ENCODE results near the gene SEC23B.

GRCh38 chr20:18507251-18508341 is at the start of gene SEC23B:
Gene SEC23B, plus strand, starts transcription at chr20:18507940.
- PRO-cap = bidirectional peak, plus-strand start at chr20:18507564, minus-strand start at chr20:18507420; bidirectional peak, plus-strand start at chr20:18507940, minus-strand start at chr20:18507789
- RAMPAGE, long total RNA, 4 experiments = start-site peak on the plus strand in 3 of 4 experiments, at chr20:18507540-18507951 at its widest, 25 to 399 reads per replicate

DNA sequence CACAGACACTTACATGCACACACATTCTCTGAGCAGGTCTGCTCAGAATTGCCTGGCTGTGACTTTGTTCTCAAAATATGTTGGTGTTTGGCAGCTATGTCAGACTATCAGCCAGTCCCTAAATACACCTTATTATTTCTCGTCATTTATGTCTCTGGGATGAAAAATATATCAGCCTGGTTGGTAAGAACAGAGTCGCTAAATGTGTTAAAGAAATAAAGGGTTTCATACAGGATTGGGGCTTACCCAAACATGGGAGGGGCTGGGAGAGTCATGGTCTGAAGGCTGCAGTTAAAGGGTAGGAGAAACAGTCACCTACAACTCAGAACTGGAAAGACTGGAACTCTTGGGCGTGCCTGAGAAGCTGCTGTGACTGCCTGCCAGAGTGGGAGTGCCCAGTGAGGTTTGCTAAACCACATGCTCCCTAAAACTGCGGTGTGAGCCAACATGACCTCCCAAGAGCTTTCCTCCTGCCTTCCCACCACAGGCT is 165.0 kb upstream of the SLC24A3 start:
- PRO-cap = no peak
- RAMPAGE, long total RNA, 4 experiments = no peak in any of the 4 experiments

DNA sequence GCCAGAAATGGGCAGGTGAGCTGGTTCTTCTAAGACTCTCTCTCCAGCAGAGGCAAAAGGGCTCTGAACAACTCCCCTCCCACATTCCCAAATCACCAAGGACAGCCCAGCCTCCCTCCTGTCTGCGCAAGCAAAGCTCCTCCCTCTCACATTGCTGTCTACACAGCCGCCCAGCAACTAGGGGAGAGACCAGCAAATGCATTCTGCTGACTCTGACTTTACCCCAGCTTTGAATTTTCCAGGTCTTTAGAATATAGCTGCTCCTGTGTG is 205.9 kb upstream of the RIN2 start:
- PRO-cap = no peak
- RAMPAGE, long total RNA, 4 experiments = no peak in any of the 4 experiments

- PRO-cap = unidirectional peak, plus-strand start at chr20:19815774
- RAMPAGE, long total RNA, 4 experiments = no peak in any of the 4 experiments
Measured at GRCh38 chr20:19815246-19815985, 57.4 kb downstream of the RIN2 start.

DNA sequence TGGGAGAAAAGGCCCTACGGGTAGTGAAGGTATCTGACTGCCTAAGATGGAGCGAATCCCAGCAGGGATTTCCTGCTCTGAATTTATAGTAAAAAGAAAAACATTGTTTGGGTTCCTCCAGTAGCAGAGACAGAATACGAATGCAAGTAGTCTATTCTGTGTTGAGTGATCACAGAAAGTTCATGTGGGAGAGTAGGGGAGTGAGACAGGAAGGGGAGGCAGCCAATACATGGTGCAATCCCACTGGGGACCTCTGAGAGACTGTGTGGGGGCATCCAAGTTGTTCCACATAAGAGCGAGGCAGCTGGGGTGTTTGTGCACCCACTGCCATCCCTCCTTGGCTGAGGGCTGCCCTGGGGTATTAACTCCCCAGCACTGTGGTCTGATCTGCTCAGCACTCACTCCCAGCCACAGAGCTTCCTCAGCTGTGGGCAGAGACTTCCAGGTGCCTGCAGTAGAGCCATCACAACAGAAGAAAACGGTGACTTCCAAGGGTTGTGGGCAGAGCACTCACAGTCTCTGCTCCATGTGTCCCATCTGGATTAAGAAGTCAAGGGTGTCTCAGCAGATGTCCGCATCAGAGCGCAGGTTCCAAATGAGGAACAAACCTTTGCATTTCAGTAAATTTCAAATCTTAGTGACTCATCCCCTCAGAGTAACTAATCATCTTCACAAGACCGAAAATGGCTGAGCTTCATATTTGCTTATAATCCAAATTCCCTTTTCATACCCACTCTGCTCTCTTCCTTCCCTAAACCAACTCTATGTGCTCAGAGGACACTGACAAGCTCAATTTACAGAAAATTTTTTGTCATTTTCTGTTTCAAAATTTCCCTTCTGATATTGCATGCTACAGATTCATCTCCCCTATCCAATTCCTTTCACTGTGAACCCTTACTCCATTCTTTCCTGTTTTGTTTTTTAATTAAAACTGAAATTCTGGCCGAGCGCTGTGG is 101.9 kb upstream of the NAA20 start:
- PRO-cap = unidirectional peak, minus-strand start at position 544 of the sequence; unidirectional peak, minus-strand start at position 596 of the sequence
- RAMPAGE, long total RNA, 4 experiments = no peak in any of the 4 experiments

GRCh38 chr20:19940607-19941730 is 76.2 kb upstream of the NAA20 start:
- PRO-cap = no peak
- RAMPAGE, long total RNA, 4 experiments = no peak in any of the 4 experiments

DNA sequence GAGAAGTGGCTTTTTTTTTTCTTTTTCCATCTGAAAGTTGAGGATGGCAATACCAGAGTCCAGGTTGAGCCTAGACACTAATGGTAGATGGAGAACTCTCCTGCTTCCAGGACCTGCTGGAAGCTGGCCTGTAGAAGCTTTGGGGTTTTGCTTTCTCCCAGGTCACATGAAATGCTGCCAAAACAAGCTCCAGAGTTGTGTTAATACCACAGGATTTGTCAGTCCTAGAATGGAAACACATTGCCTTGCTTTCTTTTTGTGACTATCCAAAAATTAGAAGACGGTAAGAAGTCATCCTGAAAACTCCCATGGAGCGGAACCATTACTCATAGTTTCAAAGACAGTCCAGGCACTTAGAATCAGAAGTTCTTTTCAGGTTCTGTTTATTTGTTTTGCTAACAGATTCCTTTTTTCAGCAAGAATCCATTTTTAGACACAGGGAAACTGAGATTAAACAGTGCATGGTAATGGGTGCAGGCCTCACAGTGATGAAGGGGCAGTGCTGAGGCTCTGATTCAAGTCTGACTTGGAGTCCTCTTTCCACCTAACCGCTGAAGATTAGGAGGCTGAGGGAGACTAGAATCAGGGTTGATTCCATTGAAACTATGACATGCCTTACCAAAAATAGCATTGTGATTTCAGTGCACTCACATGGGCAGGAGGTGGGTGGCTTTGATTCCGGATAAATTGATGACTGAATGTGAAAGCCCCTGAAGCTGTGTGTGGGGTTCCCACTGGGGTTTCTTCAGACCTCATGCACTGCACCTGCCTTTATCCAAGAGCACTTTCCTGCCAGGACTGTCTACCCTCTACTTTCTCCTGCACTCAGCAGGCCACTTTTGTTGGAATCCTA is 72.3 kb upstream of the NAA20 start:
- PRO-cap = no peak
- RAMPAGE, long total RNA, 4 experiments = no peak in any of the 4 experiments

DNA sequence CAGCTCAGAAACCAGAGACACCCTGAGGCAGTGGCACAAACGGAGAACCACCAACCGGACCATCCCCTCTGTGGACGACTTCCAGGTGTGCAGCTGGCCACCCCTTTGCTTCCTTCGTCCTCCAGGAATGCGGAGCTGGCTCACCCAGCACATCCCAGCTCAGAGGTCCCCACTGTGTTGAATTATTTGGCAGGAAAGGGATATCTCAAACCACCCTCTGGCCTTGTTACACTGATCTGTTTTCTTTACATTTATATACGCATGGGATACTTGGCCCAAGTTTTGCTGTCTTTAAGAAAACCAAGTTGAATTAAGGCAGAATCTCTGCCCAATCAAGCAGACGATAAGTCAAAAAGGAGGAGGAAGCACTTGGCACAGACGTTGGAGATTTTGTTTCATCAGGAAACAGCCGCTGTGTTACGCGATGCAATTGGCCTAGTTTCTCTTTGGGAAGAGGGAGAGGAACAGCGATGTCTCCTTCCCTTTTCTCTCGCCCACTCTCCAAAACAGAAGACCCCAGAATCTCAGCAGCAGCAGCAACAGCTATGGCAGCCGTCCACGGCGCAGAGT is 20.3 kb upstream of the NAA20 start:
- PRO-cap = no peak
- RAMPAGE, long total RNA, 4 experiments = no peak in any of the 4 experiments

GRCh38 chr20:20402866-20403489 is 35.1 kb downstream of the INSM1 start:
- PRO-cap = no peak
- RAMPAGE, long total RNA, 4 experiments = no peak in any of the 4 experiments

DNA sequence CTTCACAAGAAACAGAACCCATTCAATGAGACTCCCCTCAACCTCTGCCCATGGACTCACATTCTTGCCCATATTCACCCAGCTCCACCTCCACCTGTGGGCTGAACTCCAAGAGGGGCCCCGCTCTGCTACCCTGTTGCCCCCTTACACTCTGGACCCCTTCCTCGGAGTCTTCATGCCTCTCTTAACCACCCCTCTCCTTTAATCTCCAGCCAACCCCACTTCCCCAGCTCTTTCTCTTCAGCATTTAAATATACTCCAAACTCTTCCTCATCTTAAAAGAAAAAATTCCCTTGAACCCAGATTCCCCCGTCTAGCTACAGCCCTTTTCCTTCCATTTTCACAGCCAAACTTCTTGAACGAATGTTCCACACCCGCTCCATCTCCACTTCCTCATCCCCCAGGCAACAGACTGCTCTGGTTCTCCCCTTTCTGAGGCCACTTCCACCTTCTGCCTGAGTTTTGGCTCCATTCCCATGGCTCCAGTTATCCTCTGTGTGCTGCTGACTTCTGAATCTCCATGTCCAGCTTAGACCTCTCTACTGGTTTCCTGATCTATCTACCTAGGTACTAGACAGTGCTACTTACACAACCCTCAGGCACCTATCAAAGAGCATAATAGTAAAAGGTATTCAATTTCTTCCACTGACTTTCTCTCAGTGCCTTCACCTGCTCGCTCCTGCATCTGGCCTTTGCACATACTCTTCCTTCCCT is 106.5 kb downstream of the RALGAPA2 start:
- PRO-cap = no peak
- RAMPAGE, long total RNA, 4 experiments = no peak in any of the 4 experiments

DNA sequence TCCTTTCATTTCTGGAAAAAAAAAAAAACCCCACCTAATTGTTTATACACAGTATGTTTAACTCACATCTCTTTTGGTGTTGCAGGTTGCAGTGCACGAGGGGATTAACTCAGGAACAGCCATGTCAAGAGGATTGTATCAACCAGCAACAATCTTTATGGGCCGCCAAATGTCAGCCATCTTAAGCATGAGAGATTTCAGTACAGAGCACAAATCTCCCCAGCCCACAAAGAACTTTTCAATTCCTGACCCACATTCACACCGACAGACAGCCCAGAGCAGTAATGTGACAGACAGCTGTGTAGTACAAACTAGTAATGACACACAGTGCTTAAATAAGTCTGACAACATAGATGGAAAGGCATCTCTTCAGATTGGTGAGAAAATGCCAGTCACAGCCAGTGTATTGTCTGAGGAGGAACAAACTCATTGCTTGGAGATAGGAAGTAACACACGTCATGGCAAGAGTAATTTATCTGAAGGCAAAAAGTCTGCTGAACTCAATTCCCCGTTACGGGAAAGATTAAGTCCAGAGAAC is 36.0 kb downstream of the KIZ start:
- PRO-cap = no peak
- RAMPAGE, long total RNA, 4 experiments = no peak in any of the 4 experiments

GRCh38 chr20:21326252-21326895 is 23.2 kb downstream of the XRN2 start:
- PRO-cap = no peak
- RAMPAGE, long total RNA, 4 experiments = no peak in any of the 4 experiments

DNA sequence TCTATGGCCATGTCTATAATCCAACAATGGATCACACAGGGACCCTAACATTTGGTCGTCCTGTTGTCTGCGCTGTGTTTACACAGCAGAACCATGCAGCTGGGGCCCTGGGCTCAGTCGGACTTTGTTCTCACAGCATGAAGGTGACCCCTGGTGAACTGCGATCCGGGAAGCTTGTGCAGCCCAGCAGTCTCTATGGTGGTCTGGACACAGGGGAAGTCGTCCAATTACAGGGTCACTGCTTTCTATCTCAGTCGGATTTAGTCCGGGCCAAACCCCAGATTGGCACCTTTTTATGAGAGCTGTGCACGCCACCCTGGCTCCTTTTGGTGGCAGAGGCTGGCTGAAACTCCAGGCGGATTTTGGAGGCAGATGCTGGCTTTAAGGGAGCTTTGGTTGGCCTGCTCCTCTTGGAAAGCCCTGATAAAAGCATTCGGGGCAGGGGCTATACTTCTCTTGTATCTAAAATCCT is 153.5 kb downstream of the FOXA2 start:
- PRO-cap = no peak
- RAMPAGE, long total RNA, 4 experiments = no peak in any of the 4 experiments

GRCh38 chr20:22577094-22578193 is 6.9 kb downstream of the FOXA2 start:
- PRO-cap = no peak
- RAMPAGE, long total RNA, 4 experiments = no peak in any of the 4 experiments

DNA sequence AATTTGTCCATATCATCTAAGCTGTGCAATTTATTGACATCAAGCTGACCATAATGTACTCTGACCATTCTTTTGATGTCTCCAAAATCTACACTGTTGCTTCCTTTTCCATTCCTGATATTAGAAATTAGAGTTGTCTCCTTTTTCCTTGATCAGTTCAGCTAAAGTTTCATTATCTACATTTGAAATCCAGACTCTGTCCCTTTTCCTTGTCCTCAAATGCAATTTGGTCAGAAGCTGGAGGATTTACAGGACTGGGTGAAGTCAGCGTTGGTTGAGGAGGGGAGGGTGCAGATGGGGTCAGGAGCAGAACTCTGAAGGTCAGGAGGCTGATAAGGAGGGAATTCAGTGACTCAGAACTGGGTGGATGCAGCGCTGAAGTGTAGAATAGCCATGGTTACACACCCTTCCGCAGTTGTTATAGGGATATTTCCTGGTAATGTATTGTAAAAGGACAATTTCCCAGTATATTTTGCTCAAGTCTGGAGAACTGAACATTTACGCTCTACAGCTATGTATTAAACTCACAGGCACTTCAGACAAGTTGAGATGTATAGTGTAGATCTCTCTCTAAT is 133.0 kb upstream of the FOXA2 start:
- PRO-cap = no peak
- RAMPAGE, long total RNA, 4 experiments = no peak in any of the 4 experiments

DNA sequence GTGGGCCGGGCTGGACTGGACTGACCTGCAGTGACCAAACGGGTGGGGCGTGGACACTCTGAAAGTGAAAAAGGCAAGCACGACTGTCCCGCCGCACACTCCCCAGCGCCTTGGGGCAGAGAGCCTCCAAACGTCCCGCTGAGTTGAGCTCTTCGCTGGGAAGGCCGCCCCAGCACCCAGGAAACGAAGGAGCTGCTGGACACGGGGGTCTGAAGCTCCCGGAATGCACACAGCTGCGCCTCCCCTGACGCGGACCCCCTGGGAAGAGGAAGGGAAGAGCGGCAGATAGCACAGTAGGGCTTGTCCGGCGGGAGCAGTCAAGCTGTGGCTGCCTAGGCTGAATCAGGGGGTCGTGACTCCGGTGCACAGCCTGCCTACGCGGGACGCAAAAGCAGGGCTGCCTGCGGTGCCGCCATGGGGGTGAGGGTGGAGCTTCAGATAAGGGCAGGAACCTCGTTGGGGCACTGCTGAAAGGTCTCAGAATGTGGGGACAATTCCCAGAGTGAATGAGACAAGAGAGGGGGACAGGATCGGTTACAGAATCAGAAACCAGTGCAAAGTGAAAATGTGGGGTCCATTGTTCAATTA is 1.8 kb upstream of the THBD start:
- PRO-cap = bidirectional peak, plus-strand start at position 96 of the sequence, minus-strand start outside the sequence
- RAMPAGE, long total RNA, 4 experiments = no peak in any of the 4 experiments

DNA sequence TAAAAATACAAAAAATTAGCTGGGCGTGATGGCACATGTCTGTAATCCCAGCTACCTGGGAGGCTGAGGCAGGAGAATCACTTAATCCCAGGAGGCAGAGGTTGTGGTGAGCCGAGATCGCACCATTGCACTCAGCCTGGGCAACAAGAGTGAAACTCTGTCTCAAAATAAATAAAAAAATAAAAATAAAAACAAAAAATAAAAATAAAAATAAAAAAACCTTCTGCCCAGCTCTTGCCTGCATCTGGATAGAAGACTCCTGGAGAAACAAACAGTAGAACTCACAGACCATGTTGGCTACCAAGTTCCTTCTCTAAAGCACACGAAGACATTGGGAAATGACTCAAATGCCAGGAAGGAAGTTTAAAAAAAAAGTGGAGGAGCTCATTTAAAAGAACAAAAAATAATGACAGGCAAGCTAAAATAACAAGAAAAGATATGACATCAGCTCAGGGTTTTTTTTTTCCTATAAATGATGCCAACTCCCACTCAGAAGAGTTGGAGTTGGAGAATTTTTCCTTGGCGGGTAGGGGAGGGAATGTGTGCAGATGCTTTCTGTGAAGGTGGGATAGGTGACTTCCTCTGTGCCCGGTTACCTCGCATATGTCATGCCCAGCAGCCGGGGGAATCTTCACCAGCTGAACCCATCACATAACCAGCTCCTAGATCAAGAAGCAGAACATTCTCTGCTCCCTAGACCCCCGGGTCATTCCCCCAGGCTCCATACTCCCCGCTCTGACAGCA is 17.2 kb upstream of the CD93 start:
- PRO-cap = no peak
- RAMPAGE, long total RNA, 4 experiments = no peak in any of the 4 experiments

DNA sequence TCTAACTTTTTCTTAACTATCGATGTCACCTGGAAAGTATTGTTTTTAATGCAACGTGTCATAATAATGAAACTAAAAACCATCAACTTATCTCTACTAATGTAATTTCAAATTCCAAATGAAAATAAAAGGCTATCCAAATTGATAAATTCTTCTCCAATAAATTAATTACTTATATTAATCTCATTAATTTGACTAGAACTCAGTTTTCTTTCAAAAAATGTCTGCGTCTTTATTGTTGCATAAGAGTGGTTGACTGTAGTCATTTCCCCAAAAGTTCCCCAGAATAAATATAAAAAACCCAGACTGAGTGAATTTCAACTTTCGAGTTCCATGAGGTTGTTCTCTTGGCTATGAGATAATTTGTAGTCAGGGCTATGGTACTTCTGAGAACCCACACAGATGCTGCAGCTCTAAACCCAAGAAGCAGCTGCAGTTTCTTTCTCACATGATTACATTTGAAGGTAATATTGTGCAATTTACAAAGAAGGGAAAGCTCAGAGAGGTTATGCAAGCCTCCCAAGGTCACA is 29.5 kb upstream of the CD93 start:
- PRO-cap = no peak
- RAMPAGE, long total RNA, 4 experiments = no peak in any of the 4 experiments

- PRO-cap = no peak
- RAMPAGE, long total RNA, 4 experiments = no peak in any of the 4 experiments
Measured at GRCh38 chr20:23132364-23133593, 46.7 kb upstream of the CD93 start.

GRCh38 chr20:23149997-23150574 is 64.0 kb upstream of the CD93 start:
- PRO-cap = no peak
- RAMPAGE, long total RNA, 4 experiments = no peak in any of the 4 experiments

All from gastroesophageal sphincter (tissue), 4 donors.